Colon Carcinoma Metastatic in the Brain (tissue), 2 donors: ENCODE data around the gene ABTB3.

DNA sequence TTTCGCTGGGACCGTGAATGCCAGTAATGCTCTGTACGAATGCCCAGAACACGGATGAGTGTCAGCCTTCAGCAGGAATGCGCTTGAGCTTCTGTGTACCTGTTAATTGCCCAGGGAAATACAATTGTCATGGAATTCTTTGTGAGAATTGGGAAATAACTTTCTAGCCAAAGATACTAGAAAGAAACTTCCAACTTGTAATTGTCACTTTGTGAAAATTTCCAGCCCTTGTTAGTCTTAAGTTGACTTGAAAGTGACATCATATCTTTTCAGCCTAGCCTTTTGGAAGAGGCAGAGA is 2.6 kb downstream of the CHST11 start:
- PRO-cap, 2 experiments, result no peak in any of the 2 experiments

GRCh38 chr12:104481097-104481464 is 24.3 kb downstream of the CHST11 start:
- PRO-cap, 2 experiments, result no peak in any of the 2 experiments

DNA sequence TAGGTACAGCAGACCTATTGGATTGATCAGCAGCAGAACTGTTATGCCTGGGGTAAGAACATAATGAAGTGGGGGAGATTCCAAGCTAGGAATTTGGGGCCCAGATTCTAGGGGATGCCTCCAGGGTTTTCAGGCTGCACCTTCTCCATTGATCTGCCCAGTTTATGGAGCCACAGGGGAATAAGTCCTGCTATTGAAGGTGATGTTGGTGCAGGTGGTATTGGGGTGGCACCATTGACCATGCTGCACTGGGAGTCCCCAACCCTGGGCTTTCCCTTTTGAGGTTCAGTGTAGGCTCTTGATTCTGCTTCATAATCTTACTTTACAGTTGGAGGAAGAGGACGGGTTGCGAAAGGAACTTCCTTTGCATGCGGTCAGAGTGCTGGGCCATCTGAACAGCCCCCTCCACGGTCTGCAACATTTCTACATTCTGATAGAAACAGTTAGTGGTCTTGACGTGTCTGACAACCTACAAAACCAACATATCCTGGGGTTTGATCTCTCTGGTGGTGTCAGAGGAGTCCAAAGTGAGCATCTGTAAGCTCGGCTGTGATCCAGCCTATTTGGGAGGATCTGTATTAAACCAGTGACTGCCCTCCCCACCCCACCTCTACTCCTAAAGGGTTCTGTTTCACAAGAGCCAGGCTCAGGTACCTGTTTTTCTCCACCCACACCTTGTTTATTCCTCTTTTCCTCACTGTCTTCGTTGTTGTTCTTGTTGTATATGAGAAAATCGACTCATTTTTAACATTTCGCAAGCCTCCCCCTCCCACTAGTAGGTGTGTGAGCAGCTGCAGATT is 113.0 kb downstream of the CHST11 start:
- PRO-cap, 2 experiments, result no peak in any of the 2 experiments

DNA sequence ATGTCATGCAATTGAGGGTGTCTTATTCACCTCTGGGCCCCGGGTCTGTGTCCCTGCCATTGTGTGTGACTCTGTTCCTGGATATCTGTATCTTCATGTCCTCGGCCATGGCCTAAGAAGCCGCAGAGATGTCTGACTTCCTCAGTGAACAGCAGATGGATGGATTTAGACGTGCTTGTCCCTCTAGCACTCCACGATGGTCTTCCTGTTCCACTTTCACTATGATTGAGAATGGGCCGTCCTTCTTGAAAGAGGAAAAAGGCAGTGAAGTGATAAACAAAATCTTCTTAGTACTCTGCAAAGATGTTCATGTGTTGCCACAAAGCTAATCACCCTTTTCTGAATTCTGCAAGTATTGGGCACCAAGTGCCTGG is 217.4 kb downstream of the SLC41A2 start:
- PRO-cap, 2 experiments, result no peak in any of the 2 experiments

GRCh38 chr12:105191913-105192857 is 43.8 kb downstream of the APPL2 start:
- PRO-cap, 2 experiments, result no peak in any of the 2 experiments

GRCh38 chr12:105197636-105198631 is 38.0 kb downstream of the APPL2 start:
- PRO-cap, 2 experiments, result no peak in any of the 2 experiments

DNA sequence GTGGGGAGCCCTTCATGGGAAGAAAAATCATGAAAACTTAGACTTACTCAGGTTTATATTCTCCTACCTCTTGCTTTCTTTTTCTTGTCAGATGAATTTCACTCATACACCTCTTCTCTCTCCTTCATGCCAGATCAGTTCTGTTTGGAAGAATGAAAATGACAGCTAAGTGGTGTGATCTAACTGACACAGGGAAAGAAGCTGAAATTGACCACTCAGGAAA is 3.7 kb upstream of the C12orf75 start:
- PRO-cap, 2 experiments, result no peak in any of the 2 experiments

DNA sequence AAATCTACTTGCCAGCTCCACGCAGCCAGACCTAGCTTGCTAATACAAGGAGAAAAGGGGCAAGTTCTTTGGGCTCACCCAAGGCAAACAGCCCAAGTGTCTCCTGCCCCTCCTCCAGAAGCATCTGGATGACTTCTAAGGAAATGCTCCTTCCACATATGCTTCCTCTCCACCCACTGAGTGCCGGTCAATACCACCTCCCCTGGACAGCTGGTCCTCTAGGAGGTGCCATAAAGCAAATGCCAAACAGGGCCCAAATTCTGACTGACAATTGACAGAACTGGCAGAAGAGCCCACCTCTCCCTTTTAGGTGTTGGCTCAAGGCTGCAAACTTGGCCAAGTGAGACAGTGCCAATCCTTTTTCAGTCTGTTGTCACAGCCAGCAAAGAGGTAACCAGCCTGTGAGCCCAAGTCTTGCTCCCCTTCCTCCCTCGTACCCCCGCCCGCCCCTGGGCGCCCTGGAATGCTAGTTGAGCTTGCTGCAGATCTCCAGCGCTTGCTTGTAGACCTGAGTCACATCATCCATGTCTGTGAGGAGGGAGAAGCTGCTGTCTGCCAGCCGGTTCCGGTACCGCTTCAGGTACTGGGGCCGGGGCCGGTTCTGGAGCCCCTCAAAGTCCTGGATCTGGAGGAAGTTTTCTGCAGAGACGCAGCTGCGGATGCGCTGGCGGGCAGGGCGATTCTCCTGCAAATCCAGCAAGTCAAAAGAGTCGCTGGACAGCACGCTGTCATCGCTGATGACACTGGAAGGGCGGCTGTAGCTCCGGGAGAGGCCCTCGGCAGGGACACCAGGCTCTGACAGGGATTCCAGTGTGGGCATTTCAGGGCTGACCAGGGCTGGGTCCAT is 72.2 kb downstream of the NUAK1 start:
- PRO-cap, 2 experiments, result no peak in any of the 2 experiments

GRCh38 chr12:106136238-106137074 is 2.3 kb downstream of the NUAK1 start:
- PRO-cap, 2 experiments, result no peak in any of the 2 experiments

GRCh38 chr12:106149156-106149355 is 10.3 kb upstream of the NUAK1 start:
- PRO-cap, 2 experiments, result no peak in any of the 2 experiments

DNA sequence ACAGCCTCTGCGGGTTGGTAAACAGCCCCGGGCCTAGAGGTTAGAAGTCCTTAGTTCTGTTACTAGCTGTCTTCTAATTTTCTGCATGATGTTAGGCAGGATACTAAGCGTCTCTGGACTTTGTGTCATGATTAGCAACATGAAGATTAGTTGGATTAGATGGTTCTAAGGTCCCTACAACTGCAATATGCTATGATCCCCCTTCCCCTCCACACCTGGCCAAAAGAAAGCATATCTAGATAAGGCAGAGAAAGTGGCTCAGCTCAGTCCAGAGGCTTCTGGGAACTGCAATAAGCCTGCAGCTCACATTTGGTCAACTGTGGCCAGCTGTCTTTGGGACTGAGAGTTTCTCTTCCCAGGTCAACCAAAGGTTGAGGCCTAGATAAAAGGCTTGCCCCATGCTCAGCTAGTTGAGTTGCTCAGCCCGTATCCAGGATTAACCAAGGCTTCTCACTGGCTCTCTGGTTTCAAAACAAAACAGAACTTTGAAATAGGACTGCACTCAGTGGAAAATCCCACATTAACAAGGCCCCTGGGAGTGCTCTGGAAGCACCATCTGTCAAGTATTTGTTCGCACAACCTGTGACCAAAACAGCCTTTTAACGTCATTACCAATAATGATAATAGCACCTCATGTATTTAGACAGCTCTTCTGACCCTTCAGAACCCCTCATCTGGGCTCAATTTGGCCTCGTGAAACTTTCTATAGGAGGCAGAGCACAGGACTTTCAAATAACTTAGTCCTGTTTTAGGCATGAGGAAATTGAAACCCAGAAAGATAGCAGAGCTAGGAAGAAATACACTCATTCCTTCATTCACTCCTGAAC is 40.3 kb upstream of the NUAK1 start:
- PRO-cap, 2 experiments, result no peak in any of the 2 experiments

GRCh38 chr12:106288391-106288784 is 14.1 kb upstream of the TCP11L2 start:
- PRO-cap, 2 experiments, result peak in 1 of 2 experiments; most common plus-strand start chr12:106288618 (in 1)

- PRO-cap, 2 experiments, result no peak in any of the 2 experiments
Observed at GRCh38 chr12:106308288-106309265, 6.0 kb downstream of the TCP11L2 start.

DNA sequence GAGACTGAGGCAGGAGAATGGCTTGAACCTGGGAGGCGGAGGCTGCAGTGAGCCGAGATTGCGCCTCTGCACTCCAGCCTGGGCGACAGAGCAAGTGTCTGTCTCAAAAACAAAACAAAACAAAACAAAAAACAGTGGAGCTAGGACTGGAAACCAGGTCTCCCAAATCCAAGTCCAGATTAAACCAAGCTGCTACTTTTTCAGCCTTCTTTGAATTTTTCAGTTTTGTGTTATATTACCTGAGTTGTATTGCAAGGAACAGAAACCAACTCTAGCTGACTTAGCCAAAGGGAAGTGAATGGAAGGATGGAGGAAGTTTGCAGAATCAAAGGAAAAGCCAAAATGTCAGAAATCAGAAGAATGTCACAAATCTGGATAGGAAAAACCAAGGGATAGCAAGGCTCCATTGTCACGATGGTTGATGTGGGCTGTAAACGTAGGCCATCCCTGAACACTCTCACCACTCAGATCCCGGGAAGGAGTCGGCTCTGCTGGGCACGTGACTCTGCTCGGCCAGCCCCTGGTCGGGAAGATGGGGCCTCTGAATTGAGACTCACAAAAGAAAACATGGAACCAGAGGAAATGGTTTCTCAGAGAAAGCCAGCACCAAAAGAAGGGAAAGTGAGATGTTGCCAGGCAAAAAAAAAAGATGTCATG is 26.0 kb downstream of the TCP11L2 start:
- PRO-cap, 2 experiments, result no peak in any of the 2 experiments

- PRO-cap, 2 experiments, result no peak in any of the 2 experiments
Observed at GRCh38 chr12:106585800-106586358, 3.1 kb downstream of the RFX4 start.

DNA sequence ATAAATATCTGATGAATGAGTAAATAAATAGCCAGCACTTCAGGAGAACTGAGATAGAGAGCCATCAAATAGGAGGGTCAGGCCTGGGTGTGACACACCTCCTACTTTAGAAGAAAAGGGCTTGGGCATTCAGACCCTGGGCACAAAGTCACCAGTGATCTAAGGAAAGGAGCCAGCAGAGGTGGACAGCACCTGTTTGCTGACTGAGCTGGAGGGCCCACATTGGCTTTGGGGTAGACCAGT is 50.1 kb downstream of the RFX4 start:
- PRO-cap, 2 experiments, result peak in 1 of 2 experiments; most common plus-strand start position 154 of the sequence (in 1)

DNA sequence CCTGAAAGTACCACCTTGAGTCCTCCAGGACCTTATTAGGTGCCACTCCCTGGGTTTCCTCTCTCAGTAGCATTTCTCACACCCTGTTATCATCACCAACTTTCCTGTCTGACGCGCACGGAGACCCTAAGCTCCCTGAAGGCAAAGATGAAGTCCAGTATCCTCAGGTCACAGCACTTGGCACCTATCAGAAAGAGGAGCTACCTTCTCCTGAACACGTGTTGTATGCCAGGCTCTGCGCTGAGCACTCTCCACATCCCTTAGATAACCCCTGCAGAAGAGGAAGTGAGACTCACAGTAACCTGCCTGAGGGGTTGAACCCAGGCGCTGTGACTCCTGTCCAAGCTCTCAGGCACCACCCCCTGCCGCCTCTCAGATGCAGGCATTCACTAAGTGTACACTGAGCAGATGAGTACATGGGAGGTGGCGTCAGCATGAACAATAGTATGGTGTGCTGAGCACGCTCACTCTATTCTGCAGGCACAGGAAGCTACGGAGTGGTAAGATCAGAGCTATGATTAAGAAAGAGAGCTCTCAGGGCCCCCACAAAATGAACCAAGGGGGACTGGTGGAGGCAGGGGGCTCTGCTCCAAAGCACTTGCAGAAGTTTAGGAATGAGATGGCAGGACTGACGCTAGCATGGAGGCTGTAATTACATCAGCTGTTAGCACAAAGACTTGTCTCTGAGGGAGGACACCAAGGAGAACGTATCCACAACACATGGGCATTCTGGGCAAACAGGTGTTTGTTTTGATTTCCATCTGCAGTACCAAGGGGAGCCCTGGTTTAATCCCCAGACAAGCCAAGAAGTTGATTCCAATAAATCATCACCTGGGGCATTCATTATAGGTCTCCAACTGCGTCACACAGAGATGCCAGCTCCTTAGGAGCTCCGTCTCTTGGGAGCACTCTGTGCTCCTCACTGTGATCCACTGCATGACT is 20.8 kb upstream of the RIC8B start:
- PRO-cap, 2 experiments, result no peak in any of the 2 experiments

GRCh38 chr12:107214396-107214727 is 103.9 kb upstream of the ABTB3 start:
- PRO-cap, 2 experiments, result no peak in any of the 2 experiments

DNA sequence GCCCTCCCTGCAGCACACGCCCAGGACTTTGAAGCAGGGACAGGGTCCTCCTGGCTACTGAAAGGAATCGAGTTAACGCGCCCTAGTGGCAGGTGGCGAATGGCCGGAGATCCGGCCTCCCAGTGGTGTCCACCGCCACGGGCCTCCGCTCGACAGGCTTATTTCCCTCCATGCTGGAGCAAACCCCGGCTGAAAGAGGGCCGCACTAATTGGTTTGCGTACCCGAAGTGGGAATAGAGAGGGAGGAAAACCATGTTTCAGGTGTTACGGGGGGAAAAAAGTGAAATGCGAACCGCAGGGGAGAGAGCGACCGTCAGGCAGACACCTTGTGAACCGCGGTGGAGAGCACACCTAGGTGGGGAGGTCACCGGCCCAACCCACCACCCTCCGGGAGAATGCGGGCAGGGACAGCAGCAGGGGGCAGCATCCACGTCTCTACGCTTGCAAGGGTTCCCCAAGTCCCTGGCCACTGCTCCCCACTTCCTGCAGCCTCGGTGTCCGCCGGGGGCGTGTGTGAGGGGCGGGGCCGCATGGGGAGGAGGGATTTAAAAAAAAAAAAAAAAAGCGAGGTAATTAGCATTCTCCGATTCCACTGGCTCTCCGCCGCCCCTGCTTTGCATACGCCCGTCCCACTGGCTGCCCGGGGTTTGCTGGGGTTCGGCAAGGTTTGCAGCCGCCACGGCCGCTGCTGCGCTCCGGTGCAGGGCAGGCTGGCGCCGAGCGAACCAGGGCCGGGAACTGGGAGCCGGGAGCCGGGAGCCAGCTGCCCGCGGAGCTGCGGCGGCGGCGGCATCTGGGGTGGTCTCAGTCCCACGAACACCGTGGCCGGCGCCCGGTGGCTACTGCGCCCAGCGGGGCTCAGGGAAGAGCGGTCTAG is at the start of gene ABTB3:
Gene ABTB3 (plus strand): TSS at position 676 of the 877 bp plus-strand sequence.
- PRO-cap, 2 experiments, result peak in 2 of 2 experiments; most common plus-strand start position 98 of the sequence (in 1); most common minus-strand start position 471 of the sequence (in 2)

DNA sequence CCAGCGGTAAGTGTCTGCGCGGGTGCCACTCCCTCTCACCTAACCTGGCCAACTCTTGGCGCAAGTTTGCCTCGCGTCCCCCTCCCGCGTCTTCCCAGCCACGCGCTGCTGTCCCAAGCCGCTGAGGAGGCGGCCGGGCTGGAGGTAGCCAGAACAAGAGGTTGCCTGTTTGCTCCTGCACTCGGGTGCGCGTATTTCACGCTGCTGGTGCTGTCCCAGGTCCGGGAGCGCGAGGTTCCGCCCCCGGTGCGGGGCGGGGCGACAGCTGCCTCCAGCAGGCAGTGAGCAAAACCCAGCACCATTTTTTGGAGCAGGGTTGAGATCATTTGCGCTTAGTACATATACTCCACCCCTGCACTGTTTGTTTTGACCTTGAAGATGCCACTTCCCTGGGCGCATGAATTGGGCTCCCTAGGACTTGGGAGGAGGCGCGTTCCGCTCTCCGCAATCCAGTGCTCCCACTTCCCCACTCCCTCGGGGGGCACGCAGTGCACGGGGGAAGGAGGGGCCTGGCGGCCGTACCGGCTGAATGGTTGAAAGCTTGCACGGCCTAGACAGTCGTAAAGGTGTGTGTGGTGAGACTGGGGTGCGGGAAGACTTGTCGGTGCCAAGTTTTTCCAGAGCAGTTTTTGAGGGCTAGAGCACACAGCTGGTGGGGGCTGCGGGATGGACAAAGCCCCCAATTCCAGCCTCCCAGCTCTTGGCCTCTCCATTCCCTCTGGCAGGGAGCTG is 2.0 kb downstream of the ABTB3 start:
- PRO-cap, 2 experiments, result no peak in any of the 2 experiments